ENCODE measurements around the gene SLC25A45.

DNA sequence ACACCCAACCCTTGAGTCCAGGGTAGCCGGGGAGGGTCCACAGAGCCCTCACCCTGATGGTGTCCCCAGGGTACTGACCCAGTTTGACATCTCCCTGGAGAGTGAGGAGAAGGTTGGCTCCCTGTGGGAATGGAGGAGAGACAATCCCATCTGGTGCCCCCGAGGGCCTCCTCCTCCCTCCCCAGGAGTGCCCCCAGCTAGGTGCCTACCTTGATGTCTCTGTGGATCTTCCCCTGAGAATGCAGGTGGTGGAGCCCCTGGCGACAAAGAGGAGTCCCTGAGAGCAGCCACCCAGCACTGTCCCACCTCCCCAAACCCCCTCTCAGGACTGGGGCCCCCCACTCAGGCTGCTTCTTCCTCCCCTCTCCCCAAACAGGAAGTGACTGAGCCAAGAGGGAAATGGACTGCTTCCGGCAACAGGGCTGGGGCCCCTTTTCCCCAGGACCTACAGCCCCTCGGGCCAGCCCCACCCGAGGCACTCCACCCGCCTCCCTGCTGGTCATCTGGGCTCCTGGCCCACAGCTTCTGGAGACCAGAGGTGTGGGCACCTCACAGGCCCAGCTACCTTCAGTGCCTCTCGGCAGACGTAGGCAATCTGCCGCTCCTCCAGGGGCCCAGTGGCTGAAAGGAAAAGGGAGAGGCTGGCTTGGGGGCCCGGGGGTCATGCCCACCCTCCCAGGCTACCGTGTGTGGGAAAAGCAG is 1.4 kb downstream of the MAP4K2 start:
- PRO-cap: no peak

DNA sequence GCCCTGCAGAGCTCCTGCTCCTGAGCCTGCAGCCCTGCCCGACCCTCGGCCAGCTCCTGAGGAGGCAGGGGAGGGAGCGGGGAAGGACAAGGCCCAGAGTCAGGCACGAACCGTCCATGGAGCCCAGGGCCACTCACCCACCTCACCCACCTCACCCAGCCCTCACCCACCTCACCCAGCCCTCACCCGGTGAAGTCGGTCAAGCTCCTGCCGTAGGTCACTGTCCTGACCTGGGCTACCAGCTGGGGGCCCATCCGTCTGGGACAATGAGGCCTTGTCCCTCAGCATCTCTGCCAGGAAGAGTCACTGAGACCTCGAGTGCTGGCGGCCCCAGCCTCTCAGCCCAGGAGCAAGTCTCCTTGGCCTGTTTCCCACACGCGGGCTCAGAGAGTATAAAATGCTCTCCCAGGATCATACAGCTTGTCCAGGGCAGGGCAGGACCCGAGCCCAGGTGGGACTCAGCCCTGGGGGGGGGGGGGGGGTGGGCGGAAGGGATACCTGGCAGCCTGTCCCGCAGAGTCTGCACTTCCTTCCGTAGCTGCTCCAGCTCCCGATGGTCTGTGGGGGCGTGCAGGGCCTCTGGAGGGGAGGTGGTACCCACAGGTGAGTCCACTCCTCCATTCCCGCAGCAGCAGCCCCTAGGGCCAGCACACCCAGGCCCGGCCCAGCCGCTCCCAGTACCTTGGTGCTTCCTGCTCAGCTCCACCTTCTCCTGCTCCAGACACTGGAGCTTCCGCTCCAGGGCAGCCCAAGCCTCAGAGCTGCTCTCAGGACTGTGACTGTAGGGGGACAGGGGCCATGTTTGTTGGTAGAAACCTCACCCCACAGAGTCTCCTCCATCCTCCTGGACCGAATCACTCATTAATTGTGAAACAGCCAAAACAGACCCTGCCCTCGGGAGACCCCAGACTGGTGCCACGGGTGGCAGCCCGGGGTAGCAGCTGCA is 7.9 kb downstream of the CDC42BPG start:
- PRO-cap: no peak

GRCh38 chr11:64851514-64852538 is 7.4 kb upstream of the CDC42BPG start:
- PRO-cap: no peak

DNA sequence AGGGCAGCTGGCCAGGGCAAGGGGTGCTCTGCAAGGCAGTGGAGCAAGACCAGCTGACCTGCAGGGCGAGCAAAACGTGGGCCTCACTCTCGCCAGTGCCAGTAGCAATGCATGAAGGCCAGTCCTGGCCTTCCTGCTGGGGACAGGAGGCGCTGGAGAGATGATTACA is 2.8 kb downstream of the EHD1 start:
- PRO-cap: no peak

DNA sequence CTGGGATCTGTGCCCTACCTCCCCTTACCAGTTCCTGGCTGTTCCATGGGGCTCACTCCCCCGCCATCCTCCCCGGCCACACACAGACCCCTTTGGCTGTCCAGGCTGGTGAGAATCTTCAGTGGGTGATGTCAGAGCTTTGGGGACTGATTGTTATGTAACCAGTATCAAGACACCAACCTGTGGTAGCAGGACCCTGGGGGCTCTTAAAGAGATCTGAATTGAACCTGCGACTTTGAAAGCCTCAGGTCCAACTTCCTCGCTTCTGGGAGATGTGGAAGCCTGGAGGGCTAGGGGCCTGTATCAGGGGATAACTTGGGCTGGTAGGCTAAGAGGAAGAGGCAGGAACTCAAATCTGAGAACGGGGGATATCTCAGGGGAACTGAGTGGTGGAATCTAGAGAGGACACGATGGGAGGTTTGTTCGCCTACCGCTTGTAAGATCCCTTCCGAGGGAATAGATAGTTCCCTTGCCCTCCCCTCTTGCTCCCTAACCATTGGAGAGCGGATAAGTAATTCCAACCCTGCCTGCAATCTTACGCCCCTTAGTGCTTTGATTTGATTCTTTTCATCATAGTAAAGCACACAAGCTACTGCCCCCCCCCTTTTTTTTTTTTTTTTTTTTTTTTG is 1.3 kb upstream of the EHD1 start:
- PRO-cap: no peak

DNA sequence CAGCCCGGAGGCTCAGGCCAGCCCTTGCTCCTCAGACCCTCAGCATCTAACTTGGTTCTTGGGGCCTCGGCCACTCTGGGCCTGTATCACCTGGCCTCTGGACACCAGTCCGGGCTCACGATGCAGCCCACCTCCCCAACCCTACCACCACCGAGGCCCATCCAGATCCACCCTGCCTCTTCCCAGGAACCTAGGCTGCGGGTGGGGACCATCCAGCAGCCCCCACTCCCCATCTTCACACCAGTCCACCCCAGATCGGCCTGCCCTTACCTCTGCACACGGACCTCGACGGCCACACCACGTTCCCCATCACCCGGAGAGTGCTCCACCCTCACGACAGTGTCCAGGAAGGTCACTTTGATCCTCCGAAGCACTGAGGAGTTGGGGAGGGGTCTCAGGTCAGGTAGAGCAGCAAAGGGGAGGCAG is 3.4 kb downstream of the ATG2A start:
- PRO-cap: no peak

GRCh38 chr11:64915955-64916841 is 811 bp downstream of the ATG2A start:
- PRO-cap: no peak

DNA sequence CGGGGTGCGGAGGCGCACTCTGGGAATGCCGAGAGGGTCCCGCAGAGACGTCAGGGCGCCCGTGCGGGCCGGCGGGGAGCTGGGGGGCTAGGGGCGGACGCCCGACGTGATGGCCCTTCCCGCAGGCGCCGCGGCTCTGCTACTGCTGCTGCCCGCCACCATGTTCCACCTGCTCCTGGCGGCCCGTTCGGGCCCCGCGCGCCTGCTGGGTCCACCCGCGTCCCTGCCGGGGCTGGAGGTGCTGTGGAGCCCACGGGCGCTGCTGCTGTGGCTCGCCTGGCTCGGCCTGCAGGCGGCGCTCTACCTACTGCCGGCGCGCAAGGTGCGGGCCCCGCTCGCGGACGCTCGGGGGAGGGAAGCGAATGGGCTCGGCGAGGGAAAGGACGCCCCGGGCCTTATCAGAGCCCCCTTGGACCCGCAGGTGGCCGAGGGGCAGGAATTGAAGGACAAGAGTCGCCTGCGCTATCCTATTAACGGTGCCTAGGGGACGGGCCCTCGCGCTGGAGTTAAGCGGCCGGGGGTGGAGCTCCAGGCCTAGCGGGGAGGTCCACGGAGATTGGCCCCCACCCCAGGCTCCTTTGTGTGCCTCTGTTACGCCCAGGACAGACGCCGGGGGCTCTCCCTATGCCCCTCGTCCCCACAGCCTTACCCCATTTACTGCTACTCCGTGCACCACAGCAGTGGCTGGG is 862 bp downstream of the TM7SF2 start:
- PRO-cap: bidirectional peak, plus-strand start at position 361 of the sequence, minus-strand start at position 228 of the sequence

DNA sequence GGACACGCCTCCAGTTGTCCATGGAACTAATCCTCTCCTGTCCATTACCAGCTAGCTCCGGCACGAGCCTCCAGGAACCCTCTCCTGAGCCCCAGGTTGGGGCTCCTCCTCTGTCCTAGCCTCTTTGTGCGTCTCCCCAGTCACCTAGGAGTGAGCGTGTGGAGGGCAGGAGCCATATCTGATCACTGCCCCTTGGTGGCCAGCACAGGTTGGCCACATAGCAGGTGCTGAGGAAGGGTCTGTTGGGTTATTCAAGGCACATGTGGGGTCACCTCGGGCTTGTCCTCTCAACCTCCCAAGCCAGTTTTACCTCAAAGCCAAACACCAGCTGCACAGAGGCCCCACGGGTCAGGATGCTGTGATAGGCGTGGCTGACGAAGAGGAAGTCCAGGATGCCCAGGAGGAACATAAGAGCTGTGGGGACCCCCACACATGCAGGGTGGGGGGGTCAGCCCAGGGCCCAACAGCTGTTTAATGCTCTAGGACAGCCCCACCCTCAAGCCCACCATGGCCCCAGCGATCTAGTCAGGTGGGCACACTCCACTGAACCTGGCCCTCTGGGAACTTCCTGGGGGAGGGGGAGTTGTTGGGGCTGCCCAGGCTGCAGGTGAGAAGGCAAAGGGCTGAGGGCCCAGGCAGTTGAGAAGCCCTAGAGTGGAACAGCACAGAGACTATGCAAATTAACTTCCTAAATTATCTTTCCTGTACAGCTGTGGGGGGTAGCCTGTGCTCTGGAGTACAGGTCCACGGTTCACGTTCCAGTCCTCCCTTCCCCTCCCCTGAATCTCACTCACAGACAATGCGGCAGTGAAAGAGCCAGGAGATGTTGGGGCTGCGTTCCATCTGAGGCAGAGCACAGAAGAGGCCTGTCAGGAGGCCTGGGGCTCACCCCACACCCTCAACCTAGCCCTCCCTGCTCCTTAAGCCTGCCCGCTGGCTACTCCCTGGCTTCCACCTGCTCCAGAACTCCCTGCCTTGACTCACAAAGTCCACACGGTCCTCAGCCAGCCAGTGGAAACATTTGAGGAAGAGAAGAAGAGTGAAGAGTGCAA is 2.1 kb downstream of the SYVN1 start:
- PRO-cap: no peak

DNA sequence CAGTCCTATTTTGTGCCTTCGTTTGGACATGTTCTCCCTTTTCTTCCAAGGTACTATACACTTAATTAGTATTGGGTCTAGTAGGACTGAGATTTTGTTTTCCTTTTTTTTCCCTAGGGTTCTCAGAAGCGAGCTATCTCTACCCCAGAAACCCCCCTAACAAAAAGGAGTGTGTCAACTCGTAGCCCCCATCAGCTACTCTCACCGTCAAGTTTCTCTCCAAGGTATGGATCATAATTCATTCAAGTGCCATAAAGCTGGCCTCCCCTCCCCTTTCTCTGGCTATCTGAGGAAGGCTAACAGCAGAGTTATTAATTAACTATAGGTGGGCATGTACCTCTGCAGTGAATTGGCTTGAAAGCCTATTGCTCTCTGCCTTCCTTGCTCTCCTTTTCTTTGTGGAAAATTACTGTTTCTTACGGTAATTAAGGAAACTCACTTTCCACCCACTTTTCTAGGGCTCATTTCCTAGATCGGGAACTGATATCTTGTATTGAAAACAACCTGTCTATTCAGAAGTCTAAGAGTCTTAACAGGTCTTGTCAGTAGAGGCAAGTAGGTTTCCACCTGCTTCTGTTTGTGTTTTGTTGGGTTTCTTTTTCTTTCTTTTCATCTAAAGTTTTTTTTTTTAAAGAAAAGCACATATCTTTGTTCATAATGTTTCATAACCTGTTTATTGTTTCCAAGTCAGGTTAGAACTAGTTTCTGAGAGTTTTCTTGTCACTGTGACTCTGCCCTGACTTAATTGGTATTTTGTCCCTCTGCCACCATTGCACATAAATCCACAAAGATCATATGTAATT is 14.2 kb downstream of the POLA2 start:
- PRO-cap: no peak

DNA sequence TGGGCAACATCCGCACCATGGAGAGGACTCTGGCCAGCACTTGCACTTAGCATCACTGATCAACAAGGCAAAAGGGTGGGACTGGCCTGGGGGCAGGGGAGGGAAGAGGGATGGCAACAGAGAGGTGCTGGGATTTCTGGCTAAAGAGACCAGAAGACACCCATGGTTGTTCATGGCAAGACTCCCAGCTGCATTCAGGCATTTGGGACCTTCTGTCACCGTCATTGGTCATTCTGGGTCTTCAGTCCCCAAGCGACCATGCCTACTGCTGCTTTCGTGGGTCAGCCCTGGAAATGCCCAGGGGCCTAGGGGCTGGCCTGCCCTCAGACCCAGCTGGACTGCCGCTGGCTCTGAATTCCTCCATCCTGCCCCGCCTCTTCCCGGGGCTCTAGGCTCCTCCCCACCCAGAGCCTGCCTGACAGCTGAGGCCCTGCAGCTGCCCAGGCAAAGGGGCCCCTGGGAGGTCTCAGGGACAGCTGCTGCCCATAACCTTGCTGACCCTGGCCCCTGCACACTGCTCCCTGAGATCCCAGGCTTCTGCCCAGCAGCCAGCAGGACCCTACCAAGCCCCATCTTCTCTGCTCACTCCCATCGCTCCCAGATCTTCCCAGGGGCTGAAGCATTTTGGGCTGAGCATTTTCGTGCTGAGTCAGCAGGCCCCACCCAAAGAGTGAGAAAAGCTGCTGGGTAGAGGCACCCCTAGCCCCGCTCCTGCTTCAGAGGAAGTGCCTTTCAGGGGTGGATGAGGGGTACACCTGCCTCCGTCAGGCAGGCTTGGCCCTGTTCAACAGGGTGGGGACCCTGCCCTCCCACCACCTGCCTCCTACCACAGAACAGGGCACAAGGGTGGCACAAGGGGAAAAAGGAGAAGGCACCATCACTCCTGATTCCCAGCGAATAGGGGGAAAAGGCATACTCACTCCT is 12.8 kb upstream of the CDC42EP2 start:
- PRO-cap: no peak

- PRO-cap: no peak
Observed at GRCh38 chr11:65311016-65311448, 3.6 kb upstream of the CDC42EP2 start.

GRCh38 chr11:65382052-65382893 is at the start of gene SLC25A45:
Gene SLC25A45, minus strand, starts transcription at chr11:65382646.
- PRO-cap: bidirectional peak, plus-strand start at chr11:65382731, minus-strand start at chr11:65382638

GRCh38 chr11:65382894-65383042 is 322 bp upstream of the SLC25A45 start:
- PRO-cap: no peak

- PRO-cap: unidirectional peak, plus-strand start at chr11:65385398
Observed at GRCh38 chr11:65385015-65385619, 1.3 kb upstream of the FRMD8 start.

GRCh38 chr11:65386898-65387185 is 405 bp downstream of the FRMD8 start:
- PRO-cap: bidirectional peak, plus-strand start at chr11:65387035, minus-strand start at chr11:65387057

GRCh38 chr11:65411038-65411779 is 24.8 kb downstream of the FRMD8 start:
- PRO-cap: no peak

- PRO-cap: bidirectional peak, plus-strand start at chr11:65417932, minus-strand start at chr11:65417809; bidirectional peak, plus-strand start at chr11:65418475, minus-strand start at chr11:65418294
Observed at GRCh38 chr11:65417685-65418405, 31.4 kb downstream of the FRMD8 start.

DNA sequence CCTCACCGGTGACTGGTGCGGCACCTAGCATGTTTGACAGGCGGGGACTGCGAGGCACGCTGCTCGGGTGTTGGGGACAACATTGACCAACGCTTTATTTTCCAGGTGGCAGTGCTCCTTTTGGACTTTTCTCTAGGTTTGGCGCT is 37.0 kb downstream of the FRMD8 start:
- PRO-cap: no peak

- PRO-cap: no peak
Observed at GRCh38 chr11:65423668-65423902, 37.1 kb downstream of the FRMD8 start.